LUHMES (cell line): ENCODE measurements around a stretch of chr9.

GRCh38 chr9:135980951-135981236, 19.7 kb upstream of the UBAC1 start:
- PRO-cap = no peak

GRCh38 chr9:135990434-135991034, 29.4 kb upstream of the UBAC1 start:
- PRO-cap = unidirectional peak, minus-strand start at chr9:135990573

DNA sequence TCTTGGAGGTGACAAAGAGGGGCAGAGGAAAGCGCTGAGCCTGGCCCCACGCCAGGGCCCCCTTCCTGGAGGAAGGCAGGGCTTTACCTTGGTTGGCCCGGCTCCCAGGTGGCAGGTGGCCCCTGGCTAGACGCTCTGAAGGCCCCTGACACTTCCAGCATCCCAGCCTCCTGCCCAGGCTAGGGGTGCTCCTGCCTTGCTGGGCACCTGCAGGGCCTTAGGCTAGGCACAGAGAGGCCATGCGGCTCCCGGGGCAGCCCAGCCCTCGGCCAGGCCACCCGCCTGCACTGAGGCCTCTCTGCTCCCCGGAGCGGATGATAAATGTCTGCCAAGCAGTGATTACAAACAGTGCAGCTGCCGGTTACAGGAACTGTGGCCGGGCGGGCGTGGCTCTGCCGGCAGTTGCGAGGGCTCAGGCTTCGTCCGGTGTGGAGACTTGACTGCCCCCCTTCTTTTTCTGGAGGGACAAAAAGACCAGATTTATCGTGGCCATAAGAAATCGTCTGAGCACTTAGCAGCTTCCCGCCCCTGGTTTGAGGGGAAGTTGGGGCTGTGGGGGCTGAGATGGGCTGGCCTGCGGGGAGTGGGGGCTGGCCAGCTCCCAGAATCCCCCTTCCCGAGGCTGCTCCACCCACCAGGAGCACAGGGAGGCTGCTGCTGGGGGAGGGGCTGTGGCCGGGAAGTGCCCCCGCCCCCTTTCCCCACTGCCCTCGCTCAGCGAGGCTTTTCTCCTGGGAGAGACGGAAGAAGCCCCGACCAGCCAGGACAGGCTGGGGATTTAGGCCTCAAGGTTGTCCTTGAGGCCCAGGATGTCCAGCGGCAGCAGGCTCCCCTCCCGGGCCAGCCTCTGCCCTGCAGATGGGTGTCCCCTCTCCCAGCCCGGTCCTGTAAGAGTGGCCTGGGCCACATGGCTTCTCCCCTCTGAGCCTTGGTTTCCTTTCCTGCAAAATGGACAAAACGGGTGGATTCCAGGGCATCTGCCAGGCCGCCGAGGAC, 31.6 kb upstream of the UBAC1 start:
- PRO-cap = bidirectional peak, plus-strand start at position 373 of the sequence, minus-strand start at position 290 of the sequence; bidirectional peak, plus-strand start at position 737 of the sequence, minus-strand start at position 603 of the sequence

- PRO-cap = no peak
These were observed 49.8 kb upstream of the UBAC1 start for GRCh38 chr9:136010719-136011546.

DNA sequence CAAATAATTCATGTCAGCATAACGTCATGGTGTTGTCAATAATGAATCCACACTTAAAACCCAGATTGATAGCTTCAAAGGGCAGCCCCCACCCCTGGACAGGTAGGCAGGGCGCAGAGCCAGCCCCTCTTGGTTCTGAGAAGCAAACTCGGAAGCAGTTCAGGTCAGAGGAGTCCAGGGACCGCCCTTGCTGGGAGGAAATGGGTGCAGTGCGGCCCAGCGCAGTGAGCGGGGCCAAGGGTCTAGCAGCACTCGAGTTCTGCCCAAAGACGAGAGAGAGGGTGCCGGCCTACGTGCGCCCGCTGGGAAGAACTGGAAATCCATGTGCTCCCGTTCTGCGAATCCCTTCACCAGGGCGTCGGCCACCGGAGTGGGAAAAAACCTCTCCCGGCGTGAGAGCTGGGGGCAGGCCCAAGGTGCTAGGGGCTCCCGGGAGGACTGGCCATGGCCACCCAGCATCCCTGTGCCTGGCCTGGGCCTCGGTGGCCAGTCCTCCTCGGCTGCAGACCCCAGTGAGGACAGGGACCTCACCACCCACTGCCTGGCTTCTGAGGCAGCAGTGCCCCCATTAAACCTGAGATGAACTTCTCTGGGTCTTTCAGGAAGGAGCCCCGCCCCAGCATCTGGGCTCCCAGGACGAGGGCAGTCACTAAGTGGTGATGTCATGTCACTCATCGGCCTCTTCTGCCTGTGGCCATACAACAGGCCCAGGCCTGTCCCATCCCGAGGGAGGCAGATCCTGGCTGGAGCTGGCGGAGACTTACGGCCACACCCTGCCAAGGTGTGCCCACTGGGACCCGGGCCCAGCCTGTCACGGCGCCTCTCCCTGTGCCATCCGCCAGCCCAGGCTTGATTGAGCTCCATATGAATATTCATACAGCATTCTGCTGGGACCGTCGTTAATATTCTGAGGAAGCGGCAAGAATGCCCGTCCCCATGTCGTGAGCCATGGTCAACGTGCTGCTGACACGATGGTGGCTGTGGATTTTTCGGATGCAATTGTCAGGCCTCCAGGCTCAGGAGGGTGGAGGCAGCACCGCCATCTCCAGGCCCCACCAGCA, 10.5 kb downstream of the TMEM250 start:
- PRO-cap = bidirectional peak, plus-strand start at position 703 of the sequence, minus-strand start at position 570 of the sequence

DNA sequence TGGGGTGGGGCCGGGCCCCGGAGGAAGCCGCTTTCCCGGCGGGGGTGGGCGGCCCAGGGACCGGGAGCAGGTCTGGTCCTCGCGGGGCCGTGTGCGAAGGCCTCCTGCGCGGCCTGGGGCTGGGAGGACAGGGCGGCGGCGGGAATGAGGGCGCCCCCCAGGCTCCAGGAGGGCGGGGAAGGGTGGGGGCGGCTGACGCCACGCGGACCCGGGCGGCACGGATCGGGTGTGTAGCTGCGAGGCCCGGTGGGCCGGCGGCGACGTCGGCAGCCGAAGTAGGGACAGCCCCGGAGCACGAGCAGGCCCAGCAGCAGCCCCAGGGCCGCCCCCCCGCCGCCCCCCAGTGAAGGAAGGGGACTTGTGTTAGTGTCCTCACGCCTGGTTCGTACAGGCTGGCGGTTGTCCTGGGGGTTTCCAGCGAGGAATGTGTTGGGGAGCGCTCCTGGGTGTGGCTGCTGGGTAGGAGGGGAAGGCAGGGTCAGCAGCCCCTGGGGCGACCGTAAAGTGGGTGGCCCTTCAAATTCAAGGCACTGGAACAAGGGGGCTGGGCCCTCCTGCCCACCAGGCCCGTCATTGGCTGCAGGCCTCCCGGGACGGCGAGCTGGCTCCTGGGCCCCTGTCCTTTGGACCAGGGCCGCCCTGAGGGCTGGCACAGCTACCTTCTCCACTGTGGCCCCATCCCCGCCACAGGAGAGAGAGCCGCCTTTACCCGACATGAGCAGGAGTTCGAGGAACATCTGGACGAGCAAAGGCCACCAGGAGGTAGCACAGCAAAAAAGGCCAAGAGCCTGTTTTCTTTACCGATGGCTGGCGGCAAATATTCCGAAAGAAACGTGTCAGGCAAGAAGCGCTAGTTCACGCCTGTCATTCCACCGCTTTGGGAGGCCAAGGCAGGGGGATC, 705 bp upstream of the TMEM250 start:
- PRO-cap = no peak

- PRO-cap = no peak
These were observed 7.5 kb upstream of the CCDC187 start for GRCh38 chr9:136311318-136311850.

DNA sequence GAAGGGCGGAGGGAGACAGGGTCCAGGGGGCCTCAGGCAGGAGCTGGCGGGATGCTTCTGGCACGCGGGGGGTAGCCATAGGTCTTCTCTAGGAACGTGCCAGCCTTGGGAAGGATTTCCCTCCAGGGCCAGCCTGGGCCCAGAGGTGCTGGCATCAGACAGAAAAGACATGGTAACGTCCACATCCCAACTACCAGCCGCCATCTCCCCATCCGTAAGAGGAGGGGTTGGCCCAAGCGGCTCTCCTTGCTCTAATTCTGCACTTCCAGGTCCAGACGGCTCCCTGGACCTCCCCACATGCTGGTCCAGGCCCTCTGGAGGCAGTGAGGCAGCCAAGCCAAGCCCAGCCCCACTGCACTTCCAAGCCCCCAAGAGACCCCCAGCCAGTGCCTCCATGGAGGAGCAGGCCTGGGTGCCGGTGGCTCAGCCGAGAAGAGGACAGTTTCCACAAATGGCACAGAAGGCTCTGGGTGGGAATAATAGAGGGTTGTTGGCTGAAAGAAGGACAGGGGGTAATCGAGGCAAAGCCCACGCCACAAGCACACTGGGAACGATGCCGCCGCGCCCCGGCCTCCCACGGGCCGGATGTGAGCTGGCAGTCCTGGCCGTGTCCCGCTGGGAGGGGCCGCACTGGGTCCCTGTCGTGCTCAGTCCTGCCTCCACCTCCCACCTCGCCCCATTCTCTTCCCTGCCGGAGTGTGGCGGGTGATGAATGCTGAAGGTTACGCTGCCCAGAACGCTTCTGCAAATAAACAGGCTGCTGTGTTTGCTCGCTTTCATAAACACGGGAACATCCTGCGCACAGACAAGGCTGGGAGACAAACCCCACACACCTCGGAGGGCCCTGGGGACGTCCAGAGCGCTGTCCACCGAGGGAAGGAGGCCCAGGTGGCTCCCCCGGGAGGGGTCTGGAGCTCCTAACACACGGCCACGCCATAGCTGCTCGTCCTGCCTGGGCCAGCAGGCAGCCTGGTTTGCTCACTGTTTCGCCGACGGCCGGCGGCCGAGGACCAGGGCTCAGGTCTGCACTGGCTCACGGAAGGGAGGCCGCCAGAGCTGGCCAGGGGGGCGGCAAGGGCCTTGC, 2.6 kb downstream of the DNLZ start:
- PRO-cap = unidirectional peak, minus-strand start at position 574 of the sequence

DNA sequence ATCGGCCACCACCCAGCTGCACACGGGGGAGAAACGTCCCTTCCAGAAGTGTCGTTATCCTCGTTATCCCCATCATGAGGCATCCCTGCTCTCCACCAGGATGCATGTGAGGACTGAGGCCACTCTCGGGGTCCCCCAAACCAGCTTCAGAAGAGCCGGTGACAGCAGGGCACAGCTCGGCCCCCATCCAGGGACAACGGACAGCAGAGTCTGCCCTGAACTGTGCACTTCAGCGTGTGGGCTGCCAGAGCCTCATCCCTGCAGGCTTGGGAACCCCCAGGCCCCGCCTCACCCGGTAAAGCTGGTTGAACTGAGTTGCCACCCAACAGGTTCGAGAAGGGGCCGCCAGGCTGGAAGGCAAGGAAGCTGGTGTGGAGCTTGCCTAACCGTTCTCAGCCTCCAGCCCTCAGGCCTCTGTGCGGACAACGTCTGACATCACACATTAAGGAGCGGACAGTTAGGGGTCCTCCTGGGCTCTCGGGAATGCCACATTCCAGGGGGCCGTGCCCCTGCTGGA, 742 bp upstream of the CARD9 start:
- PRO-cap = no peak

GRCh38 chr9:136377771-136378555, 4.5 kb upstream of the CARD9 start:
- PRO-cap = no peak

- PRO-cap = no peak
These were observed 1.2 kb downstream of the PMPCA start for GRCh38 chr9:136411575-136412089.

GRCh38 chr9:136449601-136449943, 9.9 kb upstream of the INPP5E start:
- PRO-cap = no peak

- PRO-cap = no peak
These were observed 12.8 kb upstream of the SEC16A start for GRCh38 chr9:136495215-136496419.

- PRO-cap = no peak
These were observed 27.9 kb downstream of the NOTCH1 start for GRCh38 chr9:136517741-136518516.

DNA sequence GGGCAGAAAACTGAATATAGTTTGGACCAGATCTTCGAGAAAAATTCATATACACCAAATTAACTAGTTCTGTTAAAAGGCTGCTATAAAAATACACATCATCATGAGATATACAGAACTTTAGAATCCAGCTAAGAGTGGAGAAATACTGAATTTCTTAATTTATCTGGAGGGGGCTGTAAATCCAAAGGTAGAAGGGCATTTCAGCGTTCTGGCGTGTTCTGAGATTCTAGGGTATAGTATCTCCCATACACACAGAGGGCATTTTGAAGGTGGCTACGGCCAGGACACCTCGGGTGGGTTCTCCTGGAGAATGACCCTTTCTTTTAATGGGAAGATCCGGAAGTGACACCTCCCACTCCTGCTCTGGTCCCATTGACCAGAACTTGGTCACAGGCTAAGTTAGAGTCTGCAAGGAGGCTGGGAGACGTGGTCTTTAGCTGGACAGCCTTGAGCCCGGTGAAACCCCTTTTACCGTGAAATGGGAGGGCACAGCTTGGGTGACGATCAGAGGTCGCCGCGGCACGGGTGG, 19.4 kb upstream of the EGFL7 start:
- PRO-cap = no peak

DNA sequence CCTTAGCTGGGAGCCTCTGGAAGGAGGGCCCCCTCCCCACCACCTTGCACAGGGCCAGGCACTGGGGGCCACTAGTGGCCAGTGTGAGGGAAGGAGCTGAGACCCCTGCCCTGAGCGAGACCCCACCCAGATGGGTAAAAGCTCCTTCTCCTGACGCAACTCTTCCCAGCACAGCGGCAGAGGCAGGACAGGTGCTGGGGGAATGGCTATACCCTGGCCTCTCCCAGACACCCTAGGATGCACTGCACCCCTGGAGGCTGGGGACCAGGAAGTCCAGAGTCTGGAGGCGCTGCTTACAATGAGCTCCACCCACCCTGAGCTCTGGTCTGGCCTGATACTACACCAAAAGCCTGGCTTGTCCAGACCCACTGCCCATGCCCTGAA, 11.4 kb downstream of the AGPAT2 start:
- PRO-cap = no peak

- PRO-cap = no peak
These were observed 7.9 kb downstream of the AGPAT2 start for GRCh38 chr9:136679132-136680058.

- PRO-cap = no peak
These were observed 2.1 kb downstream of the DIPK1B start for GRCh38 chr9:136714095-136715216.

- PRO-cap = unidirectional peak, minus-strand start at chr9:136729012
These were observed 14.2 kb downstream of the LCN10 start for GRCh38 chr9:136728457-136729091.

GRCh38 chr9:136740833-136741726, 1.7 kb downstream of the LCN10 start:
- PRO-cap = no peak